ENCODE data around the gene PLXNA2.

GRCh38 chr1:207956953-207957533 lies 46.1 kb upstream of the CD34 start:
- RRBS: no CpG with 5 or more reads among the region's 5 CpGs

DNA sequence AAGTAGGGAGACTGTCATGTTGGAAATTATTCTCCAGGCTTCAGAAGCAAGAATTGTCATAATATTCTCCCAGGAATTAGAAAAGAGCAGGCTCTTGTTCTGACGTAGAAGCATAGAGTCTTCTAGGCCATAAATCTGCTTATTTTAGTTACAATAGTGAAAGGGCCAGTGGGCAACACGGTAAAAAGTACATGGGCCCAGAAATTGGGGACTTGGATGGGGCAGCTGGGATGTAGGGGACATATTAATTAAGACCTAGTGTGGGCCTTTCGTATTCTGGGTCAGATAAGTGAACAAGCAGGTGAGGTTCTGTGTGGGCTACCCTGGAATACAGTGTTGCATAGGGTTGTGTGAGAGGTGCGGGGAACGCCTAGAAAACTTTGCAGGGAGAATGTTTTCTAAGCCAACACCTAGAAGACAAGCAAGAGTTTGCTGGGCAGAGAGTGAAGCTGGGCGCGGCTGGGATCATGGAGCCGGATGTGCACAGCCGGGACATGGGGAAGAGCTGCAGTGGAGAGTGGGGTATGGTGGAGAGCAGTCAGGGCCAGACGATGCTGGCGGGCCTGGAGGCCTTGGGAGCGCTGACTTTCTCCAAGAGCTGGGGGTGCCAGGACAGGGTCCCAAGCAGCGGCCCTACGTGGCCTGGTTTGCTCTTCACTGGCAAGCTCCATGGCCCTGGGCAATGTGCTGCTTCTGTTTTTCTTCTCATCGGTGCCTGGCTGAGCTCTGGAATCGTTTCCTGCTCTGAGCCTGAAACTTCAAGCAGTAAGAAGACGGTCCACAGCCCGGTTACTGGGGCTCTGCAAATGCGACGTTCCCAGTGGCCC lies 51.7 kb upstream of the CD34 start:
- RRBS: 9% methylated on average over 3 of the region's 20 CpGs

GRCh38 chr1:208081755-208082275 lies 162.4 kb downstream of the PLXNA2 start:
- RRBS: 1% methylated on average over 4 of the region's 13 CpGs

DNA sequence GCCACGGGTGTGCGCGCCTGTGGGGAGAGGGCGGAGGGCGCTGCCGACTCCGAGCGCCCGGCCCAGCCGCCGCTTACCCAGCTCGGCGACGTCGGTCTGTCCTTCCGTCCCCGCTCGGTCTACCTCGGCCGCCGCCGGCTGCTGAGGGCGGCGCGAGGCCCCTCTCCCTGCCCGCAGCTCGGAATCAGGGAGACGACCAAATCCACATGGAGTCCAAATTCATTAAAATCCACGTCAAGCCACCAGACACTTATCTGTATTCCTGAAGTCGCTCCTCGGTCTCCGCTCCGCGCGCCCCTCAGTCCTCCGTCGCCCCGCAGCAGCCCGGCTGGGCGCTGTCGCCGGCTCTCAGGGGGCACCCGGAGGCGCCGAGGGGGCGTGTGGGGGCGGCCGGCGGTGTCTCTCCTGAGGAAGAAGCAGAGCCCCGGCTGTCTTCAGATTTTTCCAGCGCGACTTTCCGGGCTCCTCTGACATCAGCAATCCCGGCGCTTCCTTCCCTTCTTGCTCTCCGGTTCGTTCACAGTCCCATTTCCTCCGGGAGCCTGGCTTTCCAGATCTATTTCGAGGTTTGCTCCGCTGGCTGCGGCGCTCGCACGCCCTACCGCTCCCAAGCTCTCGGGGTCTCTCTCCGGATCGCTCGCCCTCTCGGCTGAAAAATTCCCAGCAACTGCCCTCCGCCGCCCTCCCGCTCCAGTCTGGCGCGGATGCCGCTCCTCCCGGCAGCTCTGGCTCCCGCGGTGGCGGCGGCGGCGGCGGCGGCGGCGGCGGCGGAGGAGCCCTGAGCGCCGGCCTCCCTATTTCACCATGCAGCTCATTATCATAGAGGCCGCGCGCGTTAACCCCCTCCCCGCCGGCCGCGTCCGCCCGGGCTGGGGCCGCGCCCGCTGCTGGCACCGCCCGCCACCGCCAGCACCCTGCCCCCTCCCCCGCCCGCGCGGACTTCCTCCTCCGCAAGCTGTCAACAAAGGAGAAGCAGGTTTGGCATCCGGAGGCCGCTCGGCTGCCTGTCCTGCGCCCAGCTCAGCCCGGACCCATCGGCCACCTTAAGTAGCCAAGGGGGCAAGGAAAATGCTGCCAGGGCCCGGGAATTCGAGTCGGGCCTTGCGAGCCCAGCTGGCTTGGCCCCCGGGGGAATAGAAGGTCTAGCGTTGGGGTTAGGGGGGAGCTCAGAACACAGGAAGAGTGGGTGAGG lies at the start of gene PLXNA2:
Gene PLXNA2 (minus strand): TSS at position 819 of the 1,192 bp plus-strand sequence.
- RRBS: 1% methylated on average over 63 of the region's 124 CpGs

- RRBS: no CpG with 5 or more reads among the region's 6 CpGs
Measured at GRCh38 chr1:209648820-209649807, 3.1 kb downstream of the LAMB3 start.

- RRBS: no CpG with 5 or more reads among the region's 3 CpGs
Measured at GRCh38 chr1:209650374-209650762, 1.9 kb downstream of the LAMB3 start.

GRCh38 chr1:210222267-210222736 lies 10.3 kb upstream of the SERTAD4 start:
- RRBS: no CpG with 5 or more reads among the region's 3 CpGs

DNA sequence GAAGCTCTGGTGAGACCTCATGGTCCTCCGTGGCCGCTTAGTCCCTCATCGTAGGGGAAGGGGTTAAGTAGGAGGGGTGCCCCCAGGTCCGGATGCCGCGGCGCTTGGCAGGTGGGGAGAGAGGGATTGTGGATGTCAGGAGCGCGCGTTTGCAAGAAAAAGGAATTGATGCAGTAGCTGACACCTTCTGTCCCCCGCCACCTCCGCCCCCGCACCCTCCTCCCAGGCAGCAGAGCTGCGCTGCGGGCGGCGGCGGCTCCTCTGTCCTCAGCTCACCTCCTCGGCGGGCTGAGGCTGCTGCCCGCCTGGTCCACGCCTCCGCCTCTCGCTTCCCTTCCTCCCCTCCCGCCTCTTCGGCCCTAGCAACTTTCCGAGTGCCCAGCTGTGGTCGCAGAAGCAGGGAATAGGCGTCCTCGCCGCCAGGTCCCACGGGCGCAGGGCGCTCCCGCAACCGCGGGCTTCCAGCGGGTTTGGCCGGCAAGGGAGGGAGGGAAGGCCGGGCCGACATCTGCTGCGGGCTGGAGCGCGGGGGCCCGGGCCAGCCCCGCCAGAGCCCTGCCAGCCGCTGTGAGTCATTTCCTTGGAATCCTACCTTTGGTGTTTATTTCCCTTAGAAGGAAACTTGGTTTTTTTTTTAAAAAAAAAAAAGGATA lies 889 bp downstream of the SERTAD4 start:
- RRBS: 3% methylated on average over 6 of the region's 47 CpGs

DNA sequence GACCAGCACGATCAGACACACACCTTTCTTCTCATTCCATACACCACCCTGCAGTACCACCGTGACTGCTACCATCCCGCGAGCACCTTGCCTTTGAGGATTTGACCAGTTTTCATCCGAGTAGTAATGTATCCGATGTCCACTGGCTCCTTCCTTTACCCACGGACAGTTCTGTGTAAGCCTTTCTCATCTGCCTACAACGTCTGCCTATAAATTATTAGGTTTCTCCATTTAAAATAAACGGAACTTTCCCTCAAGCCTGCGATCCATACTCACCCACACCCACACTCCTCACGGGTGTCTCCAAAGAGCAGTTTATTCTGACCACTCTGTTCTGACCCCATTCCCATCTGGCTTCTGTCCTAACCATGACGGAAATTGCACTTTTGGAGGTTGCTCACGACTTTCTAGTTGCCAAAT lies 16.7 kb upstream of the HHAT start:
- RRBS: no CpG with 5 or more reads among the region's 13 CpGs

DNA sequence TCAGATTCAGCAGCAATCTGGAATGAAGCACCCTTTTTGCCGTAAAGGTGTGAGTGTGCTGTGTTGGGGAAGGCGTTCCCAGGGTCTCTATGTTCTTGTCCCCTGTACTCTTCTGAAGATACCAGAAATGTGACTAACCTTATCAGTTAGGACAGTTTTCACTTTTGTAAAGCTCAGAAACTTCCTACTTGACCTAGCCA lies 34.2 kb downstream of the HHAT start:
- RRBS: no CpG with 5 or more reads among the region's 2 CpGs

- RRBS: no CpG with 5 or more reads among the region's 5 CpGs
Measured at GRCh38 chr1:210374393-210374792, 45.7 kb downstream of the HHAT start.

GRCh38 chr1:210409754-210410102 lies 81.0 kb downstream of the HHAT start:
- RRBS: no CpG with 5 or more reads among the region's 2 CpGs

DNA sequence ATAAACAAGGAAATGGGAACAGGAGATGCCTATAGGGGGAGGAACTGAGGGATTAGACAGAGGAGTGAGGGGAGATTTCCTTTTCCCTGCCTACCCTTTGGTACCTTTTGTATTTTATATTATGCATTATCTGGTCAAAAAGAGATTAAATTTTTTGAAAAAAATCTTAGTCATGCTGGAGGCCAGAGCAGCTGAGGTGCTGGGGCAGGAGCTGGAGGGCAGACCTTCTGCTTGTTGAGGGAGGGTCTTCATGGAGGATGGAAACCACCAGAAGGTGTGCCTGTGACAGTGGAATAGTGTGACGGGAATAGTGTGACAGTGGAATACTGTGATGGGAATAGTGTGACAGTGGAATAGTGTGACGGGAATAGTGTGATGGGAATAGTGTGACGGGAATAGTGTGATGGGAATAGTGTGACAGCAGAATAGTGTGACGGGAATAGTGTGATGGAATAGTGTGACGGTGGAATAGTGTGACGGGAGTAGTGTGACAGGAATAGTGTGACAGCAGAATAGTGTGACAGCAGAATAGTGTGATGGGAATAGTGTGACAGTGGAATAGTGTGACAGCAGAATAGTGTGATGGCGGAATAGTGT lies 325.0 kb downstream of the HHAT start:
- RRBS: no CpG with 5 or more reads among the region's 7 CpGs

GRCh38 chr1:210707371-210707873 lies 378.7 kb downstream of the HHAT start:
- RRBS: no CpG with 5 or more reads among the region's 6 CpGs

- RRBS: no CpG with 5 or more reads among the region's 16 CpGs
Measured at GRCh38 chr1:211257870-211258614, 1.1 kb upstream of the RCOR3 start.

- RRBS: no CpG with 5 or more reads among the region's 5 CpGs
Measured at GRCh38 chr1:211407752-211408019, 81.1 kb downstream of the TRAF5 start.

GRCh38 chr1:211607443-211607885 lies 28.5 kb upstream of the SLC30A1 start:
- RRBS: no CpG with 5 or more reads among the region's 4 CpGs

GRCh38 chr1:211723294-211723700 lies 47.9 kb upstream of the NEK2 start:
- RRBS: no CpG with 5 or more reads among the region's 5 CpGs